Cardiac ventricle fibroblast (primary cell): ENCODE measurements around the genes IGLON5, NKG7, SIGLEC5 and ZNF649.

DNA sequence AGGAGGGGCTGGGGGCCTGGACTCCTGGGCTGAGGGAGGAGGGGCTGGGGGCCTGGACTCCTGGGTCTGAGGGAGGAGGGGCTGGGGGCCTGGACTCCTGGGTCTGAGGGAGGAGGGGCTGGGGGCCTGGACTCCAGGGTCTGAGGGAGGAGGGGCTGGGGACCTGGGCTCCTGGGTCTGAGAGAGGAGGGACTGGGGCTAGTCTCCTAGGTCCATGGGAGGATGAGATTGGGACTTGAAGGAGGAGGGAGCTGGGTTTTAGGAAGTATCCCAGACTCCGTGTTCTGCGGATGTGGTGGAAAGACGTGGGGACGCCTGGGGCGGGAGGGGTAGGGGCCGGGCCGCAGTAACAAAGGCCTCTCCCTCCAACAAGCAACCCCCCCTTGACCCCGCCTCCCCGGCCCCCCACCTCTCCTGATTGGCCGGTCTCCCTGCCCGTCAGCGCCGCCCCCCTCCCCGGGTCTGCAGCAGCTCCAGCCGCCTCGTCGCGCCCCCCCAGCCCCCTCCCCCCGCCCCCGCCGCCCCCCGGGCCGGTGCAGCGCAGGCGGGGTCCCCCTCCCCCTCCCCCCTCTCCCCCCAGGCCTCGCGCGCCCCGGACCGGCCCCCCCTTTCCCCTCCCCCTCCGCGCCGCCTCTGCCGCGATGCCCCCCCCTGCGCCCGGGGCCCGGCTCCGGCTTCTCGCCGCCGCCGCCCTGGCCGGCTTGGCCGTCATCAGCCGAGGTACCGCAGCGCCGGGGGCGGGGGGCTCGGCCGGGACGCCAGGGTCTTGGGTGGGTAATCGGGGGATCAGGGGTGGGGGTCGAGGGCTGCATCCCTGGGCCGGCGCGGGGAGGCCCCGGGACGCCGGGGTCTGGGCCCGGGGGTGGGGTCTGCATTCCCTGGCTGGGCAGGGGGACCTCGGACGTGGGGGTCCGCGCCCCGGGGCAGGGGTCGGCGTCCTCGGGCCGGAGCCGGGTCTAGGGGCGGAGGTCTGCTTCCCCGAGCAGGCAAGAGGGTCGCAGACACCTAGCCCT, at the start of gene IGLON5:
IGLON5 (plus strand) TSS at position 438 of the 1,013 bp plus-strand sequence.
- RAMPAGE, long total RNA: no peak

- RAMPAGE, long total RNA: no peak
Measured at GRCh38 chr19:51327305-51328104, 14.4 kb downstream of the VSIG10L start.

GRCh38 chr19:51347448-51347978, 5.6 kb upstream of the VSIG10L start:
- RAMPAGE, long total RNA: no peak

GRCh38 chr19:51372405-51373430, at the start of gene NKG7:
TSS of gene NKG7 (minus strand) at chr19:51372654.
- RAMPAGE, long total RNA: no peak

- RAMPAGE, long total RNA: no peak
Measured at GRCh38 chr19:51408810-51409463, 8.5 kb downstream of the SIGLEC10 start.

DNA sequence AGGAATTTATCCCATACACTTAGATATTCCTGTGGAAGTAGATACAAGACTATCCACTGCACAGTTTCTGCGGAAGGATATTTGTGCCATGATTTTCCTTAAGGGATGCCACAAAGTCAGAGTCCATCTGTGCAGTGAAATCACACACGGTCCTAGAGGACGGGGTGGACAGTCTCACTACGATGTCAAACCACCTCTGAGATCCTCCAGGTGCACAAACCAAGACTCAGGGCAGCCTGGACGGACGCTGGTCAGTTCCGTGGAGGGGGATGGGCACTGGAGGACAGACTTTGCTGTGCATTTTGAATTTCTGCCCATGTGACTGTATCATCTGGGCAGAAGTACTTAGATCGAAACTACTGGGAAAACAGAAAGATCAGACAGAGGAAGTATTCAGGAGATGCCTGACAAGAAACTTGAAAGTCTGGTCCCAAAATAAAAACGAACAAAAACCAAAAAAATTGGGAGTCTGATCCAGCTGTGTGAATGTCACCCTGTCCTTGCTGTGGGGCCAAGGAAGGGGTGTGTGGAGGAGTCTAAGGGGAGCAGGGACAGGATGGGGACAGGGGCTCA, 1.7 kb downstream of the SIGLEC8 start:
- RAMPAGE, long total RNA: no peak

DNA sequence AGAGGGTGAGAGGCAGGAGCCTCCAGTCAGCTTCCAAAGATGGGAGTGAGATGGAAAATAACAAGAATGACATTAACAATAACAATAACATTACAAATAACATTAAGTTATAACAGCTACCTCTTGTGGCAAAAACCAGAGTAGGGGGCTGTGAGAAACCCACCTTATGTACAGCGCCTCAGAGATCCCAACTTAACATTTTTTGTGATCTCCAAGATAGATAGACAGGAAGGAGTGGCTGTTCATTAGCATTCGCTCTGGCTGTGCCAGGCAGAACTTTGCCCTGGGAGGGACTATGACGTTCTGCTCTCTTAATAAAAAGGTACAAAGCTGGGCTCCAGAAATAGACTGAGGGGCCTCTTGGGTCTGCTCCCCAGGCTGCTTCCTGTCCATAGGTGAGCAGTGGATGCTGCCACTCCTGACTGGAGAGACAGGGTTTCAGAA, 15.0 kb upstream of the SIGLEC8 start:
- RAMPAGE, long total RNA: no peak

GRCh38 chr19:51572328-51572739, 1.3 kb downstream of the ZNF175 start:
- RAMPAGE, long total RNA: no peak

GRCh38 chr19:51602507-51602893, 27.7 kb downstream of the SIGLEC5 start:
- RAMPAGE, long total RNA: no peak

GRCh38 chr19:51630385-51630816, at the start of gene SIGLEC5:
TSS of gene SIGLEC5 (minus strand) at chr19:51630401.
- RAMPAGE, long total RNA: no peak

GRCh38 chr19:51645377-51646024, 1.1 kb downstream of the SIGLEC14 start:
- RAMPAGE, long total RNA: no peak

- RAMPAGE, long total RNA: no peak
Measured at GRCh38 chr19:51743450-51743875, 8.2 kb downstream of the FPR1 start.

- RAMPAGE, long total RNA: no peak
Measured at GRCh38 chr19:51896389-51897174, 8.2 kb downstream of the ZNF649 start.

GRCh38 chr19:51904740-51905469, at the start of gene ZNF649:
TSS of gene ZNF649 (minus strand) at chr19:51905017.
- RAMPAGE, long total RNA: no peak

DNA sequence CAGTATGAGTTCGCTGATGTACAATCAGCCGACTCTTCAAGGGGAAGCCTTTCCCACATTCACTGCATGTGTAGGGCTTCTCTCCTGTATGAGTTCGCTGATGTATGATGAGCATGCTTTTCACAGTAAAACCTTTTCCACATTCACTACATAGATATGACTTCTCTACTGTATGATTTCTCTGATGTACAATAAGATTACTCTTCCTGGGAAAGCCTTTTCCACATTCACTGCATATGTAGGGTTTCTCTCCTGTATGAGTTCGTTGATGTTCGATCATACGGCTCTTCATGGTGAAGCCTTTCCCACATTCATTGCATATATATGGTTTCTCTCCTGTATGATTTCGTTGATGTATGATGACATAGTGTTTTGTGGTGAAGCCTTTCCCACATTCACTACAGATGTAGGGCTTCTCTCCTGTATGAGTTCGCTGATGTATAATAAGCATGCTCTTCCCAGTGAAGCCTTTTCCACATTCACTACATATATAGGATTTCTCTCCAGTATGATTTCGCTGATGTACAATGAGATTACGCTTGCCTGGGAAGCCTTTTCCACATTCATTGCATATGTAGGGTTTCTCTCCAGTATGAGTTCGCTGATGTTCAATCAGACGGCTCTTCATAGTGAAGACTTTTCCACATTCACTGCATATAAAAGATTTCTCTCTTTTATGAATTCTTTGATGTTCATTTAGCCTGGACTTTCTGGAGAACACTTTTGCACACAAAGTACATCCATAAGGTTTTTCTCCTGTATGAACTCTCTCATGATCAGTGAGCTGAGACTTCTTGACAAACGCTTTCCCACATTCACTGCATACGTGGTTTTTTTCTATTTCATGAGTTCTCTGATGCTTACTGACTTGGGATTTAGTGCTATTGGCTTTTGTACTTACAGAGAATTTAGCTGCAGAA, 6.3 kb upstream of the ZNF614 start:
- RAMPAGE, long total RNA: no peak

DNA sequence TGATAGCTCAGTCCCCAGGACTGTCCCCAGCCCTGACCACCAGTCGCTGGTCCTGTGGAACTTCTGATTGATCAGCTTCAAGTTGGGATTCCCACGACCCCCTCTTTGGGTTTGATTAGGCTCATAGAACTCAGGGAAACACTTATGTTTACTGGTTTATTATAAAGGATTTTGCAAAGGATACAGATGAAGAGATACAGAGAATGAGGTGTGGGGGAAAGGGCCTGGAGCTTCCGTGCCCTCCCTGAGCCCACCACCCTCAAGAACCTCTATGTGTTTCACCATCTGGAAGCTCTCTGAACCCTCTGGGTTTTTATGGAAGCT, 13.8 kb downstream of the PPP2R1A start:
- RAMPAGE, long total RNA: no peak

GRCh38 chr19:52271112-52271423, 1.7 kb downstream of the ZNF766 start:
- RAMPAGE, long total RNA: no peak

DNA sequence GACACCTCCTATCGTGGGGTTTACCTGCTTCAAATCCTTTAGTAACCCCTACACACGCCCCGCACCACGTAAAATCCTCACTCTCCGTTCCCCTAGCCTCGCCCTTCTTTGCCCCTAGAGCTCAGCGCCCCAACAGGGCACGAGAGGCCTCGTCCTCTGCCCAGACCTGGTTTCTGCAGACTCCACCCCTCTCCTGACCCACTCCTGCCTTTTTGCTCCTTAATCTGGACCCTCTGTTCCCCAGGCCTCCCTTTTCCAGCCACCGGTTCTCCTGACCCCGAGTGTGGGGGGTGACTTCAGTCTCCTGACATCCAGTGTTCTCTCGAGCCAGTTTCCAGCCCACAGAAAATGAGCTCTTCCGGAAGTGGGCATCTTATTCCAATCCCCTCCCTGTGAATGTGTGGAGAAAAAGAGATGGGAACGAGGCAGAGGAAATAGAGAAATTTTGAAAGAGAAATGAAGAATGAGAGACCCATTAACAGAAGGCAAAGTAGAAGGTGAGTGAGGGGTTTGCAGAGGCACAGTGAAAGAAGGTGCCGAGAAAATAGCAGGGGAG, 552 bp downstream of the ZNF528 start:
- RAMPAGE, long total RNA: no peak

DNA sequence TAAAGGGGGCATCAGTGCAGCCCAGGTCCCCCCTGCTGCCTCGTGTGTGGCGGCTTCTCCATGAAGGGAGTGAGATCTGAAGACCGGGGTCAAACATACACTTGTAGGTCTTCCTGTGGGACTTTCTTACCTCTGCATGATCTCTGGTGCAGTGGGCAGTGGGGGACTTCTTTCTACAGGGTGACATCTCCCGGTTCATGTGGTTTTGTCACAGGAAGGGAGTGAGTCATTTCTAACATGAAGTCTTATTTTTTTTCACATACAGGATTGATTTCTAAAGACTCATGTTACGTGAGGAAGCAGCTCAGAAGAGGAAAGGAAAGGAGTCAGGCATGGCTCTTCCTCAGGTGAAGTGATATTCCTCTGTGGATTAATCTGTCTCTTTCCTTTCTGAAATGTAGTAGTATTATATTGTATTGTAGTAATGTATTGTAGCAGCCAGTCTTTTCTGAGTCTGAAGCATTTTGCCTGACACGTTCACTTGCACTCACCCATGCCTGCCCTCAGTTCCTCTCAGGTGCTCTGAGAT, 15.6 kb downstream of the ZNF808 start:
- RAMPAGE, long total RNA: no peak

DNA sequence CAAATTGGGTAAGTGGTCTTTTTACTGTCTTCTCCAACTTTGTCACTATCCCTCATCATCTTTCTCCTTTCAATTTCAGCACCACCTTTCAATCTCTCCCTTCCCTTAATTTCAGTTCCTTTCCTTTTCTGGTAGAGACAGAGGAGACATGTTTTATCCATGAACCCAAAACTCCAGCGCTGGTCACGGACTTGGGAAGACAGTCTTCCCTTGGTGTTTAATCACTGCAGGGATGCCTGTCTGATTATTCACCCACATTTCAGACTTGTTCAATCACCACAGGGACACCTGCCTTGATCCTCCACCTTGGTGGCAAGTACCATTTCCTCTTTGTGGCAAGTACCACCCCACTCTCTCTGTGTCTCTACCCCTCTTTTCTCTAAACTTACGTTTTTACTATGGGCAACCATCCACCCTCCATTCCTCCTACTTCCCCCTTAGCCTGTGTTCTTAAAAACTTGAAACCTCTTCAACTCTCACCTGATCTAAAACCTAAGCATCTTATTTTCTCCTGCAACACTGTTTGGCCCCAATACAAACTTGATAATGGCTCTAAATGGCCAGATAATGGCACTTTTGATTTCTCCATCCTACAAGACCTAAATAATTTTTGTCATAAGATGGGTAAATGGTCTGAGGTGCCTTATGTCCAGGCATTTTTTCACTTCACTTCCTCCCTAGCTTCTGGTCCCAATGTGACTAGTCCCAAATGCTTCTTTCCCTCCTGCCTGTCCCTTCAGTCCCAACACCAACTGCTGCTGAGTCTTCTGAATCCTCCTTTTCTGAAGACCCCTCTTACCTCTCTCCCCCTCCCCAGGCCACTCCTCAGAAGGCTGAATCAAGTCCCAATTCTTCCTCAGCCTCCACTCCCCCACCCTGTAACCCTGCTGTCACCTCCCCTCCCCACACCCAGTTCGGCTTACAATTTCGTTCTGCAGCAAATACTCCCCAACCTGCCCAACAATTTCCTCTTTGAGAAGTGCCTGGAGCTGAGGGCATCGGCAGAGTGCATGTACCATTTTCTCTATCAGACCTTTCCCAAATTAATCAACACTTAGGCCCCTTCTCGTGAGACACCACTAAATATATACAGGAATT, 51.5 kb downstream of the ZNF701 start:
- RAMPAGE, long total RNA: no peak